Epithelial cell of prostate (primary cell): ENCODE measurements around the genes REG4 and ADAM30.

DNA sequence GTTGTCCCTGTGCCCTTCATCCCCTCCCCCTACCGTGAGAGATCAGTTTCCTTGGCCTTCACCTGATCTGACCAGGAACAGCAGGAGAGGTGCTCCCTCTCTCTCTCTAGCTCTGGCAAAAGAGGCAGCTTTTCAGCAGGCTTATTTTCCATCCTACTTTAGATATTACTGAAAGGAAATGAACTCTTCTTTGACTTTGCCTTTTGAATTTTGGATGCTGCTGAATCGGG is 26.8 kb downstream of the TENT5C start:
- RRBS: no CpG with 5 or more reads among the region's 2 CpGs

DNA sequence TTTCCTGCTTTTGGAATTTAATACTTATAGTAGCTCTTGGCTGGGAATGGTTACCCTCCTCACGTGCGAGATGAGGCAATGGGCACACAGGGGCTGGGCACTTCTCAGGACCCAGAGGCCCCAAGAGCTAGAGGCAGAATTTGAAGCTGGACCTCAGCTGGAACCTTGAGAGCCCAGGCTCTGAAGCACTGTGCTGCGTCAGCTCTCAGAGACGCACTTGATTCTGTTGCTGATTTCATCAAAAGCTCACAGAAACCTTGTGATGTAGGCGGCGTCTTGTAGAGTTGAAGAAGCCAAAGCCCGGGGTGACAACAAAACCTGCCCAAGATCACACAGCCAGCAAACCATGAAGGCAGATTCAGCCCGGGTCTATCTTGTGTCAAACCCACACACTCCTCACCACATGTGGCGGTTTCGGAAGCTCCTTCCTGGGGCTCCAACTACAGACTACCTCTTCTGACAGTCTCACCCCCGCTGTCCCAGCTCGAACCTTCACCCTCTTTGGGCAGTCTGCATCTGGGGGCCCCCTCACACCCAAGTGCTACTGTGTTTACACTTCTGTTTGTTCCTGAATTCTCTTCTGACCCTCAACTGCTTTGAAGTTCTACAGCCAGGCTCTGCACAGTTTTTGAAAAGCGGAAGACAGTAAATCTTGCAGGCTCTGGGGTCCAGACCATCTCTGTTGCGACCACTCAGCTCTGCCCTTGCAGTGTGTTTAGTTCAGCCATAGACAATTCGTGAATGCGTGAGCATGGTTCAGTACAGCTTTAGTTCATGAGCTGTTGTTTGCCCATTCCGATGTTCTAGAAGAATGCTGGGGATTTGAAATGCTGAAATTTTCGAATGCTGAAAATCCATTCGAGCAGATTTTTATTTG is 50.4 kb downstream of the TENT5C start:
- RRBS: 86% methylated on average over 2 of the region's 19 CpGs

DNA sequence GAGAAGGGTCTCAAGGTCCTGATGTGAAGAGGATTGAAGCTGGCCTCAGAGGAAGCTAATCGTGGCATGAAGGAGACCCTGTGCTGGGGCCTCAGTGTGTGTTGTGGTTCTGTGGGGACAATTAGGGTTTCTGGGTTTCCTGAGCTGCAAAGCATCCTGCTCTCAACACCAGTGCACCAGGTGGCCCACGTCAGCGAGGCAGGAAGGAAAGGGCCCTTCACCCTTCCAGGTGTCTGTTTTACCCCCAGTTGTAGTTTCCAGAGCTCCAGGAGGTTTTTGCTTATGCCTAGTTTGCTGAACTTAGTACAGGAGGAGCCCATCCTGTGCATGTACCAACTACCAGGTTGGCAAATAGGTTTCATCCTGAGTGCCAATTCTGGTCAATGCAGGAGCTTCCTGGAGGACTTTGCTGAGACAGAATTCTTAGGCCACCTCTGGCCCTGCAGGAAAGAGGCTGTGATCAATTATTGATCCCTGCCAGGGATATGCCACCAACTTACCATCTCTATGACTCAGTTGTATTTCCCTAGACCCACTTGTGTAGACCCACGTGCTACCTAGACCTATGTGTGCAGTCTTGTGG is 53.0 kb downstream of the TENT5C start:
- RRBS: no CpG with 5 or more reads among the region's 4 CpGs

- RRBS: no CpG with 5 or more reads among the region's 2 CpGs
These were observed 22.2 kb downstream of the GDAP2 start for GRCh38 chr1:117907267-117907652.

- RRBS: no CpG with 5 or more reads among the region's 2 CpGs
These were observed 30.5 kb downstream of the WDR3 start for GRCh38 chr1:117960131-117960330.

DNA sequence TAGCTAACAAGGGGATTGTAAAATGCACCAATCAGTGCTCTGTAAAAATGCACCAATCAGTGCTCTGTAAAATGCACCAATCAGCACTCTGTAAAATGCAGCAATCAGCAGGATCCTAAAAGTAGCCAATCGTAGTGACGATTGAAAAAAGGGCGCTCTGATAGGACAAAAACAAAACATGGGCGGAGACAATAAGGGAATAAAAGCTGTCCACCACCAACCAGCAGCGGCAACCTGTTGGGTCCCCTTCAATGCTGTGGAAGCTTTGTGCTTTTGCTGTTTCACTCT is 1.8 kb upstream of the SPAG17 start:
- RRBS: no CpG with 5 or more reads among the region's 5 CpGs

GRCh38 chr1:118843004-118843298 is 145.2 kb downstream of the TBX15 start:
- RRBS: no CpG with 5 or more reads among the region's 6 CpGs

DNA sequence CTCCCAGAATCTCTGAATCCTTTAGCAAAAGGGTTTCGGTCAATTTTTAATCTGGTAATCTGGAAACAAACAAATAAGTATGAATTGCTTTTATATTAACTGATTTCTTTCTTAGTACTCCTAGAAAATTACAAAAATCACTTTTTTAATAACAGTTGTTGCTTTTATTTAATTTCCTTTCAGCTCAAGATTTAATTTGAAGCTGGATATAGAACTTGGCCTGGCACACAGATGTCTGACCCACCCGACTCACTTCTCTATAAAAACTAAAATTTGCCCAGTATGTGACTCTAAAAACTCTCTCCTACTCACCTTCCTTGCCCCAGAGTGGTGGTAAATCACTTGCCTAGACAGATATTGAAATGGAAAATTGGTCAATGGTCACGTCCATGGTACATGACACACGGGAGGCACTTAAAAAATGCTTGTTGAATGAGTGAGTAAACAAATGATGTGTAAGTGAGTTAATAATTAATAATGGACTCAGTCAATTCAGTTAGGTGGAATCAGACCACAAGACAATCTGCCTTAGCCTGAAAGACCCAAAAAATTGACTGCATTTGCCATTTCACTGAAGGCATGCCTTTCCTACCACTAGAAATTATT is 73.9 kb downstream of the TBX15 start:
- RRBS: no CpG with 5 or more reads among the region's 4 CpGs

DNA sequence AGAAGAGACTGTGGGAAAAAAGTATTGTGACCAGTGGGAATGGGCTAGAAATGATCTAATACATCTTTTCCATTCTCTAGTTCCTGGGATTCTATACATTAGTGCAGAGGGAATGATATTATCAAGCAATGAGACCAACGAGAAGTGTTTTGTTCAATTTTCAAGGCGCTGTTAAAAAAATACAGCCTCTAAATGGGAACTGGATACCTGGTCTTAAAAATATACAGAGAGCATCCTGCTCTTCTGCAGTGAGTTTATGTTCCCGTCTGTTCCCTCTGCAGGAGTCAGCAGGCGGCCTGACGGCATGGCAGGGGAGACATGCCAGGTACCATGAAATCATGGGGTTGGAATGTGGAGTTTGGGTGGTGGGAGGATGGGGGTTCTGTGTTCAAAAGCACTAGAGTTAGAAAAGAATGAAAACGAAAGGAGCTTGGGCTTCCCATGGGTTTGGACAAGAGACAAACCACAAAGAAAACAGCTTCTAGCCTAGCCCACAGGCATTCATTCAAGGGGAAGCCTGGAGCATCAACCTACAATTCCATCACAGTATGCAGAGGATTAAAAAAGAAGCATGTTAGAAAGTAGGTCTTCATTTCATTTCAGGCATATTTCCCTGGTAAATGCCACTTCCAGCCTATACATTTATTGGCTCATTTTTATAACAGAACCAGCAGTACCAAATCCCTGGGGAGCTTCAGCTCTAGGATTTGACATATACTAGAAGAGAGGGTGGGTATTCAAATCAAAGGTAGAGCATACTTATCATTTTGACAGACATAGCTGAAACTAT is 59.9 kb downstream of the WARS2 start:
- RRBS: no CpG with 5 or more reads among the region's 6 CpGs

DNA sequence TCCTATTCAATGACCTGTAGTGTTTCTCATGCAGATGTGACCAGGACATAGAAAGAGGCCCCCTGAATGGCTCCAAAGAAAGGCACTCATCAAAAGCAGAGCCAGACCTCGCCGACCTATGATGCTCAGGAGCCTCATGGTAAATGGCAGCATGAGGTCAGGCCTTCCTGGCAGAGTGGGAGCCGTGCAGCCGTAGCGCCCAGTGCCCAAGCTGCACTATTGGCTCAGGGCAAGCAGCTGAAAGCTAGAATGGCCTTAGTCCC is 42.3 kb upstream of the HAO2 start:
- RRBS: no CpG with 5 or more reads among the region's 5 CpGs

DNA sequence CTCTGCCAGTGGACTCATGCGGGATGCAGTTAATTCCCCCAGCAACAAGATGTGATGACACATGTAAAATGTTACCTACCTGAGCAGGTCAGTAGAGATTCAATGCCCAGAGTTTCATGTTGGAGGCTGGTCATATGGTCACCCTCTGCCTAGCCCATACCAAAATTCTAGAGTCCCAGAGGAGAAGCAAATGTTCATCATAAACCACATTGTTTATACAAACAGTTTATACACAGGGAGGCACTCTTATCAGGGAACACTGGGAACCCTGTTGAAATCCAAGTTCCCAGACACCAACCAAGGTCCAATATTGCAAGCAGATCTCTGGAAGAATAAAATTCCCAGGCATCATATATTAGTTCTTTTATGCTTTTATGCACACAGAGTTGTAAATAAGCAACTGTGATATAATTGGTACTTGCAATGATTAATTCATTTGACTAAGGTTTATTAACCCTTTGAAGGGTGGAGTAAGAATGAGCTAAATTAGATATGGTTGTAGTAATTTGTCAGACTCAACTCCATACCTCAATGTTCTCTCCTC is 10.6 kb downstream of the HAO2 start:
- RRBS: no CpG with 5 or more reads among the region's 1 CpG

GRCh38 chr1:119380867-119381387 is 12.3 kb downstream of the HAO2 start:
- RRBS: no CpG with 5 or more reads among the region's 6 CpGs

DNA sequence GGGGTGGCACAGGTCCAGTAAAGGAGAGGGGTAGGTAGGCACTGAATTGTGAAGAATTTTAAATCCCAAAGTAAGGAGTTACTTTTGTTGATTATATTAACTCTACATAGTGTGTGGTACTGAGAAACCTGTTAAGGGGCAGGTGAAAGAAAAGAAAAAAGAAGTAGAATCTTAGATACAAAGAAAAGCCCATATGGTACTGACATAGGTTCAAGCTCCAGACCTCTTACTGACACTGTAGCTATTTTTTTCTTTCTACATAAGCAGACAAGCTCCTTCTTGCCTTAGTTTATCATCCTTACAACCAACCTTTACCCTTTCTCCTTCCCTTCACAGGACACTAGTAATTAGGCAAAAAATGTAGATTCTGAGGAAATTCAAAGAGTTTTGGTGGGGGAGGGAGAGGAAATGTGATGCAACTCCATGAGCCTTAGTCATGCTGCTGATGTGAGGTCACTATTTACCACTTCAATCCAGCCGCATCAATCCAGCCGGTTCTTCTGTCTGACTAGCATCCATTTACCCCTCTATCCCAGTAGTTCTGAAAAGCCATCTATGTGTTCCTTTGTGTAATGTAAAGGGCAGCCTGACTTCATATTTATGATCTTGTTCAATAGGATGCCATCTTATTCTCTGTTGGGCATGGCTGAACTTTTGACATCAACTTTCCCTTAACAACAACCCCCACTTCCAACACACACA is 2.3 kb downstream of the ZNF697 start:
- RRBS: no CpG with 5 or more reads among the region's 2 CpGs

- RRBS: no CpG with 5 or more reads among the region's 4 CpGs
These were observed 5.0 kb upstream of the HMGCS2 start for GRCh38 chr1:119773556-119774299.

- RRBS: no CpG with 5 or more reads among the region's 10 CpGs
These were observed 14.3 kb upstream of the HMGCS2 start for GRCh38 chr1:119782649-119783810.

DNA sequence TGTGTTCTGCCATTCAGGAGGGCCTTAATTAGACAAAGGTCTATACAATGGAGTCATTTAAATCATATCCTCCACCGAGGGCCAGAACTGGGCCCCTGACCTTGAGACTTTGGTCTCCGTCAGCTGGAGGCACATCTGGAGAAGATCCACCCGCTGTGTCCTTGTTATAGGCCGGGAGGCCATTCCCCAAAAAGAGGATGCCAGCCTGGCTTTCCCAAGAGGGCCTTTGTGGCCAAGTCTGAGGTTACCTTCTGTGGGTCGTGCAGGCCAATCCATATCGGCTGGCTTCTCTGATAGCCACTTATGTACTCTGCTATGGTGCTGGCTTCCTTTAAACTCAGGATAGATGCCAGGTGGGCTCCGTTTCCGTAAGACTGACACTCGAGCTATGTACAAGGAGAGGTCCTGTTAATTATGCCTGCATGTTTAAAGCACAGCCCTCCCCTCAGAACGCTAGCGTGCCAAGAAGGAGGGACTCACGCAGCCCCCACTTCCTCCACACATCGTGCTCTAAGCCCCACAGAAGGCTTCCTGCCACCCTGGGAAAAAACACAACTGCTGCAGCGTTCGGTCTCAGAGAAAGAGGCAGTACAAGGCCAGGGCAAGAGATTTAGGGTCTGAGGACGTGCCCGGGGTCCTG is 11.7 kb downstream of the REG4 start:
- RRBS: no CpG with 5 or more reads among the region's 17 CpGs

DNA sequence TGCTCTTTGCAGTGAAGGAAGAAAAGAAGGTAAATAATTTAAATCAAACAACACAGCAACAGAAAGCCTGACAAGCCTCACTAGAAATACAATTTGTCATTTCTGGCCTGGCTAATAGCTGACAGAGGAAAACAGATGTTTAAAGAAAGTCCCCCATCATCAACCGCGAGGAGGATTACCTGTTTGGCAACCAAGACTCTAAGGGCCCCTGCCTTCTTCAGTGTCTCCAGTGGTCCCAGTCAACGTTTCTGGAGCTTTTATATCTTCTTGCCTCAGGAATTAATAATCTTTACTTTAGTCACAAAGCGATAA is at the start of gene REG4:
REG4 (minus strand) TSS at position 231 of the 312 bp plus-strand sequence.
- RRBS: no CpG with 5 or more reads among the region's 4 CpGs

GRCh38 chr1:119878938-119879278 is 17.4 kb downstream of the ADAM30 start:
- RRBS: no CpG with 5 or more reads among the region's 1 CpG

DNA sequence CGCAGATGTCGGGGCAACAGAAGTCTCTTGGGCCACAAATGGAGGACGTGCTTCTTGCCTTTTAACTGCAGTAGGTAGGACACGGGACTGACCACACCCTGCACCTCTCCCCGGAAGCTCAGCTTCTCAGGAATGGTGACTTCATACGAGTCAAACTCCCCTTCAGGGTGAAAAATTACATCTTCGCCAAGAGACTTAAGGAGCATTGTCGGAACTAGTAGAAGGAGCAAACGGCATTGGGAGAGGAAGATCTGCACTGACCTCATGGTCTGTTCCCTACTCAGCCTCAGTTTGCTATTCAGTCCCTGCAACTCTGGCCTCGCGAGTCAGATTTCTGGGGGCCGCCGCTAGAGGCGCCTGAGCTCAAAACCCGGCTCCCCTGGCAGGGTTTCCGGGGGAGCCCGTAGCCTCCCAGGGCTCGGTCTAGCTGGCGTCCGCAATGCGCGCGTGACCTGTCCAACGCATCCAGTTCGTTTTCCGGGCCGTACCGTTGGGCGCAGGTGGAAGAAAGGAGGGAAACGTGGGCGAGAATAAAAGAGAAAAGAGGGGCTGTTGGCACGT is at the start of gene ADAM30:
ADAM30 (minus strand) TSS at position 445 of the 561 bp plus-strand sequence.
- RRBS: 55% methylated on average over 8 of the region's 32 CpGs

DNA sequence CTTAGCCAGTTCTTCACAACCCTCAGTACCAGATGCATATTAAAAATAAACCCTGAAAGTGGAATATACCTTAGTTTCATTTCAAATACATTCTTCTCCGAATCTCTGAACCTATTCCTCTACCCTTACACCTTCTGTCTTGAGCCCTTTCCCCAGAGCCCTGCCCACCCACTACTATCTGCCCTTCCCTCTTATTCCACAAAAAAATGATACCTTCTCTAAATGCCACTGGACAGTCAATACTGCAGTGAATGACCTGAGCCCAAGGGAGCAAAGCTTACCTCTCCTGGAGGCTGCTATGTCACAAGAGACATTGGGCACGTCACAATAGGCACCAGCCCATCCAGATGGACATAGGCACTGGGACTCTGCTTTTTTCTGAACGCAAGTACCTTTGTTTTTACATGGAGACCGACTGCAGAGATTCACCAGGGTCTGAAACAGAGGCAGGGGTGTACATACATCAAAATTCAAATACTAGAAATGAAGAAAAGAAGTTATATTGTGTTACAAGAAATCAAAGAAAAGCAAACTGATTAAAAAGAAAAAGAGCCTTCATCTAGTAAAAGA is 41.3 kb upstream of the ADAM30 start:
- RRBS: no CpG with 5 or more reads among the region's 4 CpGs